Cardiac muscle cell (in vitro differentiated cells and primary cell): ENCODE data around the genes MAP1A, CATSPER2 and CKMT1A.

GRCh38 chr15:43185686-43186303, 592 bp downstream of the CCNDBP1 start:
- RAMPAGE, long total RNA, result start-site peak on the minus strand at chr15:43185824-43185911, 22 and 22 reads in 2 replicates
- RRBS, result 5% methylated on average over 9 of the region's 37 CpGs

DNA sequence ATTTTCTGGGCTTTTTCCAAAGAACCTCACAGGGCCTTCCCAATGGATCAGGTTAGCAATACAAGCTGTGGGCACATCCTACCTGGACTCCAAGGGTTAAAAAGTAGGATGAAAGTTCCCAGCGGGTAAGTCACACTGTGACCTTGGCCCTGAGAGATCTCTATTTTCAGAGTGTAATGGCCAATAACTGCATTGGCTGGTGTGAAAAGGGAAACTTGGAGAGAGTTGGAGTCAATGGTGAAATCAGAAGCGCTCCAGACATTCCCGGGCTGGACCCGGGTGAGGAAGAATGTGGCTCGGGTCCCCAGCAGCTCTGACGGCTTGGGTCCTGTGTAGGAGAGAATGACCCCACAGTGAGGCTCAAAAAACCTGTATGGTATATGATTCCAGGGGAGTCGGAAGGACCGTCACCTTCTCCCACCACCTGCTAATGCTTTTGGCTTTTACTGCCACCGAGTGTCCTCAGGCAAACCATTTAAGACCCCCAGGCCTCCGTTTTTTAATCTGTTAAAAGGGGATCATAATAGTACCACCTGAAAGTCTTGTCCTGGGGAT, 9.4 kb downstream of the TGM7 start:
- RAMPAGE, long total RNA, result no peak
- RRBS, result no CpG with 5 or more reads among the region's 10 CpGs

DNA sequence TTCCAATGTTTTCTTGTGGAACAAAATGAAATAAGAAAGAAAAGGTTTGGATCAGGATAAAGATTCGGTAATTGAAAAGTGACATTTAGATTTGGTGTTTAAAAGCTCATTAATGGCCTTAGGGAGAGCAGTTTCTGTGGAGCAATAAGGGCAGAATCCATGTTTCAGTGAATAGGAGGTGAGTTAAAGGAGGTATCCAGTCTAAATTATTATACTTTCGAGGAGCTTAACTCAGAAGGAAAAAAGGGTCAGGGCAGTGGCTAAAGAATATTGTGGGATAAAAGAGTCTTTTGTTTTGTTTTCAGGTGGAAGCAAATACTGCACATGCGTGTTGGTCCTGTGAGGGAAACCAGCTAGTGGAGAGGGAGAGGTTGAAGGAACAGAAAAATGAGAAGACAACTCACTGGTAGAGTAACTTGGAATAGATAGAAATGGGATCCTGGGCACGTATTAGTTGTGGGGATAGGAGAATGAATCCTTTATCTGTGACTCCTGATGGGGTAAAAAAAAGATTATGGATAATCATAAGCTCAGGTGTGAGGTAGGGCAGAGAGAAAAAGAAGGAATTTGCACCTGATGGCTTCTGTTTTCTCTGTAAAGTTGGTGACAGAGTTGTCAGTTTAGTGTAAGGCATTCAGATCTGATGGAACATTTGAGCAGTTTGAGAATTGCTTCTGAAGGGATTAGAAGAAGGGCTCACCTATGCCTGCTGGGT, 1.3 kb downstream of the ADAL start:
- RAMPAGE, long total RNA, result no peak
- RRBS, result no CpG with 5 or more reads among the region's 4 CpGs

DNA sequence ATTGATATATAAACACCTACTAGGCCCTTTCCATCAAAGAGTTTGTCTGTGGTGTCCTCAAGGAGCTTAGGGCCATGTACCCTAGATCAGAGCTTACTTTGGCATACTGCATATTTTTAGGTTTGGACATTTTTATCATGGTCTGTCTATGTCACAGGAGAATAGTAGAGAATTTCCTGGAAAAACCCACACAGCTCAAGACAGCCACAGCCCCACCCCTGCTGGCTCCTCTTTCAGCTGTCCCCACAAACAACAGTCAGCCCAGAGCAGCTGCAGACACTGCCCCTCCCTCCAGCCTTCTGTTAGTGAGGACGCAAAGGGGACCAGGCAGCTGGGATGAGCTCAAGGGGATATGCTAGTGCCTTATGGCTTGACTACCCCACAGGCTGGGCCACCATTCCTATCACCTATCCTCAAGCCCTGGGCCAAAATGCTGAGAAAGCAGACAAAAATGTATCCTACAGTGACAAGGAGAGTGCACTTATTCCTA, 3.2 kb upstream of the MAP1A start:
- RAMPAGE, long total RNA, result no peak
- RRBS, result no CpG with 5 or more reads among the region's 1 CpG

DNA sequence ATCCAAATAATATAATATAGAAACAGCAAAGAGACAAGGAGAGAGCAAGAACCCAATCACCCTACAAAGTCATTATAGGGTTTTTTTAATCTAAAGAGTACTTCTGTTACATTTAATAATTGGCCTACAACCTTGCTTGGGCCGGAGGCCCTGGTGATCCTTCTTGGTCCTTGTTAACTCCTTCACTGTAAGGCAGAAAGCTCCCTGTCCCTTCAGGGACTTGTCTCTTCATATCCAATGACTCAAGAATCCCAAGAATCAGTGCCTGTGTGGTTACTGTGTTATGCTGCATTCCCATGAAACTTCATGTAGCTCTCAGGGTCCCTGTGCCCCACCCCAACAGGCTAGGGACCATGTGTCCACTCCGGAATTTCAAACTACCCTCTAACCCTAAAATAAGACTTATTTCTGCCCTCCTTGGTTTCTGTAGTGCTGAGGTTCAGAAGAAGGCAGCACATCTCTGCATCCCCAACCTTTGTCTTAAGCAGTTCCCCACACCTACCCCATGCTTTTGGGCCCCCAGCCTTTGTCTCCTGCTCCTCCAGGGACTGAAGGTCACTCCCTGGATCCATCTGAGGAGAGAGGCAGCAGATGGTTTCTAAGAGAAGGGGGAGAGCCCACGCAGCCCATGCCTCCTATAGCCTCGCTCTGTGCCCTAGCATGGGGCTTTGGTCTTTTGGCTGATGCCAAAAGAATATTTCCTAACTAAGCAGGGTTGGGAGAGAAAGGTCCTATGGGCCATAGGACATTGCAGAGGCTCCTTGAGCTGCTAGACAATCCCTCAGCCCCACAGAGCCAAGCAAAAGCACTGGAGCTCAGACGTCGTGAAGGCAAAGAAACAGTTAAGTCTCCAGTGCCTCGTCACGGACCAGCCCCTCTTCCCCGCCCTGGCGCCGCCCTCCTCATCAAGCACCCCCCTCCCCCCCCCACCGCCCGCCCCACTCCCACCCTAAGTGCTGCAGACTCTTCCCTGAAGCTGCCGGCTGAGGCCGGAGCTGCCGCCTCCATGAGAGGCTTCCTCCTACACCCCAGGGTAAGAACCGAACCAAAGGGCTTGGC, at the start of gene MAP1A:
MAP1A (plus strand) TSS at position 941 of the 1,059 bp plus-strand sequence.
- RAMPAGE, long total RNA, result start-site peak on the plus strand centred at position 963 of the sequence, 22 bp wide, 167 and 81 reads in 2 replicates
- RRBS, result no CpG with 5 or more reads among the region's 17 CpGs

GRCh38 chr15:43527684-43528700, 10.6 kb downstream of the MAP1A start:
- RAMPAGE, long total RNA, result no peak
- RRBS, result 56% methylated on average over 1 of the region's 16 CpGs

DNA sequence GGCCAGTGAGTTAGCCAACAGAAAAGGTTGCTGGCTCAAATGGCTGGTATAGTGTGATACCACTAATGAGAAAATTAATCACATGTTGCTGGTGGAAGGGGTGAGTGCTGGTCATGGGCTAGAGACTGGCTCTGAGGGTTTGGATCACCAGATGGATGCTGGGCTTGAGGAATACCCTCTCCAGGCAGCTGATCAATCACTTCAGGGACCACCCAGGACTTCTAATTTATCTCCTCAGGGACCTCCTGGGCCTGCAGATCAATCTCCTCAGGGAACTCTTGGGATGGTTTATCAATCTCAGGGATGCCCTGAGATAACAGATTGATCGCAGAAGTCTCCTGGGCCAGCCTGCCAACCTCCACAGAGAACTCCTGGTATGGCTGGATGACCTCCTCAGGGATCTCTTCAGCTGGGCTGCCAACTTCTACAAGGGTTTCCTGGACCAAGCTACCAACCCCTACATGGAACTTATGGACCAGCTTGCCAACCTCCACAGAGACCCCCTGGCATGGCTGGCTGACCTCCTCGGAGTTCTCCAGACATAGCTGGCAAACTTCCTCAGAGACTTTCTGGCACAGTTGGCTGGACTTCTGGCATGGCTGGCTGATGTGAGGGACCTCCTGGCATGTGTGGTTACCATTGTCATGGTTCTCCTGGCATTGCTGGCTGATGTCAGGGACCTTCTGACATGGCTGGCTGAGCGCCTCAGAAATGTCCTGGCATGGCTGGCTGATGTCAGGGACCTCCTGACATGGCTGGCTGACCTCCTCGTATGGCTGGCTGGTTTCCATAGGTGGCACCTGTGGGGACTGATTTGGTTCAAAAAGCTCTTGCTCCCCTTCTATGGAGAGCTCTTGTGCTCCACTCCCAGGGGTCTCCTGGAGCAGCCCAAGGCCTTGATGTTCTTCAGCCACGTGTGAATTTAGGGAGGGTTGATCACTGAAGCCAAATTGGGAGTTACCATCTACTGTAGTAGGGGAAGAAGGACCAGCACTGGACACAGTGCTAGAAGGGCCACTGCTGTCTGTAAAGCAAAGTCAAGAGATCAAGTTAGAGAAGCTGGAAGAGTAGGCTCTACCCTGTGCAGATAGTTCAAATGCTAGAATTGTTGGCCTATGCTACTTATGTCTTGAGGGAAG, 17.4 kb downstream of the MAP1A start:
- RAMPAGE, long total RNA, result no peak
- RRBS, result no CpG with 5 or more reads among the region's 5 CpGs

- RAMPAGE, long total RNA, result no peak
- RRBS, result 42% methylated on average over 18 of the region's 58 CpGs
Observed at GRCh38 chr15:43648176-43649103, at the start of gene CATSPER2. Gene CATSPER2, minus strand, starts transcription at chr15:43648844.

DNA sequence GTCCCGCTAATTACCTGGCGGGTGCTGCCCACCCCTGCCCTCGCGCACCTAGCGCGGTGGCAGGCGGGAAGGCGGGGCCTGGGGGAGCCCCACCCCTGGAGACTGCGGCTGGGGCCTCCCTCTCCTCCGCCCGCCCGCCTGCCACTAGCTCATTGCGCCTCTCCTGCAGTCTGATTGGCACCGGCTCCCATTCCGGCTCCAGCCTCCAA, at the start of gene CKMT1A:
CKMT1A (plus strand) TSS at position 152 of the 209 bp plus-strand sequence.
- RAMPAGE, long total RNA, result no peak
- RRBS, result no CpG with 5 or more reads among the region's 15 CpGs

DNA sequence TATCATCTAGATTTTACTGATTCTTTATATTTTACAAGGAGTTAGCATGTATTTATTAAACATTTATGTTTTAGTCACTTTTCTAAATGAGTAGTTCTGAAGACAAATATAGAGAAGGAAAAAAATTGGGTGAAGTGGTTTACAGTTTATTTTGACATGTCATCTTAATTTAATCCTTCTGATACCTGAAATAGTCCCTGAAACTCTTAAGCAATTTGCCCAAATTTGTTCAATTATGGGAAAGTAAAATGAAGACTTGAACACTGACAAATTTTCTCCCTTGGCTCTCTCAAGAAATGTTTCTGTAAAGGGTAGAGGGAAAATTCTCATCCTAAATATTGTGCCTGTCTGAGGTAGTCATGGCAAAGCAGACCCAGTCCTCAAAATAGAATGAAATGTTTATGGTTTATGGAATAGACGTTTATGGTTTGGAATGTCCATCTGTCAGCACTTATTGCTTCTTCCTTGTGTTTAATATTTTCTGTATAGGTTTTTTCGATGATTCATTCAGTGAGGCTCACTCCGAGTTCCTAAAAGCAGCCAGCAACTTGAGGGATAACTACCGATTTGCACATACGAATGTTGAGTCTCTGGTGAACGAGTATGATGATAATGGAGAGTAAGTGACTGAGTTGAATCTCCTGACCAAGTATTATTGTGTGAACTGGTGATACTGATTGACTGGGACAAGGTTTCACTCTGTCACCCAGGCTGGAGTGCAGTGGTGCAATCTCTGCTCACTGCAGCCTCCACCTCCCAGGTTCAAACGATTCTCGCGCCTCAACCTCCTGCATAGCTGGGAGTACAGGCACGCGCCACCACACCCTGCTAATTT, 14.0 kb downstream of the ELL3 start:
- RAMPAGE, long total RNA, result no peak
- RRBS, result no CpG with 5 or more reads among the region's 11 CpGs

DNA sequence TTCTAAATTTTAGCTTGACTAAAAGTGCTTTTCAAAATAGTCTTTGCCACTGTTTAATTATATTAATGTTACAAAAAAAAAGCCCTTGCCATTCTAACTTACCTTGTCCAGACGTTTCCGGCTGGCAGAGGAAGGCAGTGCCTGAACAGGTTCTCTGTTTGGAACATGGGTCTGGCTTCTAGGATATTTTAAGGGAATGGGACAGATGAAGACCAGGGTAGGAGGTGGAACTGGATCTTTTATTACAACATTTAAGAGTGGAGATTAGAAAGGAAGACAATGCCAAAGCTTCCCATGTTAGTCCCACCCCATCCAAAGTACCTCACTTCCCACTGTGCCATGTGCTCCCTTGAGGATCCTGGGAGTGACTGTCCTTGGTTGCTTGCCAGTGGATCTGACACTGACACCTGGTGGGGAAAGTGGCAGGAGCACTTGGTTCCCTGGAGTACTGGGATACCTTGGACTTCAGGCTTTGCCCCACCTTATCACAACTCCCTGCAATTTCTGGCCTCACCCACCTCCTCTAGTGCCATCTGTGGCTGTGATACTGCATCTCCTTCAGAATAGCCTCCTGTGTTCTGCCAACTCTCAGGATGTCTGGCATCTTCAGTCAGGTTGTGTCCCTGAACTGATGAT, 1.4 kb downstream of the ELL3 start:
- RAMPAGE, long total RNA, result no peak
- RRBS, result no CpG with 5 or more reads among the region's 2 CpGs

GRCh38 chr15:43800782-43801454, 519 bp downstream of the HYPK start:
- RAMPAGE, long total RNA, result no peak
- RRBS, result 3% methylated on average over 3 of the region's 20 CpGs

DNA sequence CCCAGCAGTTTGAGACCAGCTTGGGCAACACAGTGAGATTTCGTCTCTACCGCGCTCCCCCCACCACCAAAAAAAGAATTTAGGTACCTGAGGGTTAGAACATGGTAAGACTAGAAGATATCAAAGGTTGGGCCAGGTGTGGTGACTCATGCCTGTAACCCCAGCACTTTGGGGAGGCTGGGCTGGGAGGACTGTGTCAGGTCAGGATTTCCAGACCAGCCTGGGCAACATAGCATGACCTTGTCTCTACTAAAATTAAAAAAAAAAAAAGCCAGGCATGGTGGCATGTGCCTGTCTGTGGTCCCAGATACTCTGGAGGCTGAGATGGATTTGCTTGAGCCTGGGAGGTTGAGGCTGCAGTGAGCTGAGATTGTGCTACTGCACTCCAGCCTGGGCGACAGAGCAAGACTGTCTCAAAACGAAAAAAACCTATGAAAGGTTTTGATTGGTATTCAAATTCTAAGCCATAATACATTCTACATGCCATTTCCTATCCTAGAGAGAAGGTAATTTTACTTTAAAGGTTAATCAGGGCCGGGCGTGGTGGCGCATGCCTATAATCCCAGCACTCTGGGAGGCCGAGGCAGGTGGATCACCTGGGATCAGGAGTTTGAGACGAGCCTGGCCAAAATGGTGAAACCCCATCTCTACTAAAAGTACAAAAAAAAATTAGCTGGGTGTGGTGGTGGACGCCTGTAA, 2.7 kb downstream of the HYPK start:
- RAMPAGE, long total RNA, result no peak
- RRBS, result no CpG with 5 or more reads among the region's 11 CpGs

GRCh38 chr15:44428227-44428647, 808 bp downstream of the CTDSPL2 start:
- RAMPAGE, long total RNA, result no peak
- RRBS, result no CpG with 5 or more reads among the region's 7 CpGs

- RAMPAGE, long total RNA, result no peak
- RRBS, result no CpG with 5 or more reads among the region's 6 CpGs
Observed at GRCh38 chr15:44565117-44565996, 28.4 kb downstream of the EIF3J start.

GRCh38 chr15:44651375-44651959, 12.0 kb downstream of the SPG11 start:
- RAMPAGE, long total RNA, result no peak

- RAMPAGE, long total RNA, result no peak
- RRBS, result no CpG with 5 or more reads among the region's 16 CpGs
Observed at GRCh38 chr15:44726016-44726987, 10.0 kb upstream of the TRIM69 start.

DNA sequence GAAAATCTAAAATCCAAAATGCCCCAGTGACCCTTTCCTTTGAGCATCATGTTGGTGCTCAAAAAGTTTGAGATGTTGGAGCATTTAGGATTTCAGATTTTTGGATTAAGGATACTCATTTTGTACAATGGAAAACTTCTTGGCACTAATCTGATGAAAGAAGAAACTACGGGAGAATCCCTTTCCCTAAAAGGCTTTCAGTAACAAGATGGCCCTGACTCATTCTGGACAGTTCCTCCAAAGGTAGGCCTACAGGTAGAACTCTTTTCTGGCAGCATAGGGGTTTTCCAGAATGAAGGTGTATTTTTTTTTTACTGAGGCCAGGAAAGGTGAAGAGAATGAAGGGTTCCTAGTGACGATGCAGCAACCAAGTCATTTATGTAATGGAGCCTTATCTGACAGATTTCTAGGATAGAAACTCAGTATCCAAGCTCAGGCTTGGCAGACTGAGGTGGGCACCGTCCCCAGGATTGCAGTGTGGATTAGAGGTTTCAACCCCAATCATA, 8.9 kb upstream of the TRIM69 start:
- RAMPAGE, long total RNA, result no peak
- RRBS, result no CpG with 5 or more reads among the region's 3 CpGs

- RAMPAGE, long total RNA, result no peak
- RRBS, result no CpG with 5 or more reads among the region's 2 CpGs
Observed at GRCh38 chr15:44728448-44728564, 8.0 kb upstream of the TRIM69 start.

- RAMPAGE, long total RNA, result no peak
- RRBS, result 37% methylated on average over 3 of the region's 9 CpGs
Observed at GRCh38 chr15:45139359-45139895, 9.6 kb downstream of the DUOX1 start.